Hepatocyte (in vitro differentiated cells and primary cell): ENCODE measurements around a stretch of chr2.

DNA sequence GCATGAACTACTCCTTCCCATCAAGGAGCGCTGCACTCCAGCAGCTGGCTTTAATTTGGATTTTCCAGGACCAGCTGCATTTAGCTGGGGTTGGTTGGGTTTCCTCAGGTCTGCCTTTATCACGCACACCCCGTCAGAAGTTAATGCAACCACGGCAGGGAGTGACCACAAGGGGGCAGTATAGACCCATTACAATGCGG is 40.0 kb downstream of the SLC4A1AP start:
- RAMPAGE, long total RNA, result no peak
- RRBS, result no CpG with 5 or more reads among the region's 5 CpGs

GRCh38 chr2:27736409-27737232 is 34.9 kb upstream of the MRPL33 start:
- RAMPAGE, long total RNA, result no peak
- RRBS, result no CpG with 5 or more reads among the region's 11 CpGs

DNA sequence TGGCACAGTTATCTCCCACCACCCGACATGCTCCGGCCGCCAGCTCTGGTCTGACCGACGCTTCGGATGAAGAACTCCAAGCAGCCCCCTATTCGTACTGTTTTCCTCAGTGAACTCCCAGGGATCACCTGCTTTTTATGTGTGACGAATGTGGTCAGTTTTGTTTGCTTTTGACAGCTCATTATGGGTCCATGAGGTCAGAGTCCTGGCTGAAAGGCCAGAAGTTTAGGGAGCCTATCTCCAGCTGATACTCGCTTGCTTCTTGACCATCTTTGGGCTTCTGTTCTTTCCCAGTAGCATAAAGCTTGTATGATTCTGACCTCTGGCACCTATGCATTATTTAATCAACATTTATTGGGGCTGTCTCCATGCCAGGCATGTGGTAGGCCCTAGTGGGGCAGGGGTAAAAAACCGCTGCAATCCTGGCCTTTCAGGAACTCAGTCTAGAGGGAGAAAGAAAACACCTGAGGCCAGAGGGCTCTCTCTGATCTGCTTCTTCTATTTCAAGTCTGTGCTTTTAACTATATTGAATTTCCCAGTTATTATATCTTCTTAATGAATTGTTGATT is 33.0 kb upstream of the MRPL33 start:
- RAMPAGE, long total RNA, result no peak
- RRBS, result no CpG with 5 or more reads among the region's 10 CpGs

DNA sequence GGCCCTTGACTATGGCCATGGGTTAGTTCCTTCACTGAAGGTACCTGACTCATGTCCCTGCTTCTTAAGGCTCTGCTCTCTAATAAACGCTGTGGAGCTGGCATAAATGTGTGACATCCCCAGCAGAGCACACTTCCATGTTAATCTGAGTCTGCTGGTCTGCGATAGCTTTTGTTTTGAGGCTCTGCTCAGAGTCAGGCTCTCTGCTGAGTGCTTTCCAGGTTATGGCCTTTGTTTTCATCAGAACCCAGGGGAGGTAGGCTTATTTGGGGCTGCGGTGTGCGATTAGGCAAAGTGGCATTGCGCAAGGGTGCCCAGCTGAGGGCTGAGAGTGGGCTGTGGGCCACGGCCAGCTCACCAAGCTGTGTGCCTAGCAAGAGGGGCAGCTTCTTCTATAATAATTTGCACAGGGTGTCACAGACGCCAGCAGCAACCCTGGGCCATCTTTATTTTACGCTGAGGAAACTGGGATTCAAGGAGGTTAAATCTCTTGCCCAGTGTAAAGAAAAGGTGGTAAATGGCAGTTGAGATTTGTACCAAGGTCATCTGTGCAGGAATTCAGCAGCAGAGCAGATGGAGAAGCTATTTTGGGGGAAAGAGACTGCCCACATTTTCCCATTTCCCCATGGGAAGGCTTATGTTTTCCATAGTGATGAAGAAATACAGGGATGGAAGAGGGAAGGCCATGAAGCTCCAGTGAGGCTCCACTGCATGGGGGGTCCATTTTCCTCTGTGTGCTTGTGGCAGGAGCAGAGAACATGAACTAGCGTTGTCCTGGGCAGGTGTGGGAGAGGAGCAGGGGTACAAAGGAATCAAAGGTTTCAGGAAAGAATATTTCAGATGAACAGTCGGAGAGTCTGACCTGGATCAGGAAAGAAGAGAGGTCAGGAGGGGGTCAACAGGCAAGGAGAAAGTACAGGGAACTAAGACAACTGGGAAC is 25.7 kb downstream of the MRPL33 start:
- RAMPAGE, long total RNA, result no peak
- RRBS, result no CpG with 5 or more reads among the region's 10 CpGs

- RAMPAGE, long total RNA, result no peak
- RRBS, result no CpG with 5 or more reads among the region's 9 CpGs
Observed at GRCh38 chr2:27802356-27802986, 31.0 kb downstream of the MRPL33 start.

DNA sequence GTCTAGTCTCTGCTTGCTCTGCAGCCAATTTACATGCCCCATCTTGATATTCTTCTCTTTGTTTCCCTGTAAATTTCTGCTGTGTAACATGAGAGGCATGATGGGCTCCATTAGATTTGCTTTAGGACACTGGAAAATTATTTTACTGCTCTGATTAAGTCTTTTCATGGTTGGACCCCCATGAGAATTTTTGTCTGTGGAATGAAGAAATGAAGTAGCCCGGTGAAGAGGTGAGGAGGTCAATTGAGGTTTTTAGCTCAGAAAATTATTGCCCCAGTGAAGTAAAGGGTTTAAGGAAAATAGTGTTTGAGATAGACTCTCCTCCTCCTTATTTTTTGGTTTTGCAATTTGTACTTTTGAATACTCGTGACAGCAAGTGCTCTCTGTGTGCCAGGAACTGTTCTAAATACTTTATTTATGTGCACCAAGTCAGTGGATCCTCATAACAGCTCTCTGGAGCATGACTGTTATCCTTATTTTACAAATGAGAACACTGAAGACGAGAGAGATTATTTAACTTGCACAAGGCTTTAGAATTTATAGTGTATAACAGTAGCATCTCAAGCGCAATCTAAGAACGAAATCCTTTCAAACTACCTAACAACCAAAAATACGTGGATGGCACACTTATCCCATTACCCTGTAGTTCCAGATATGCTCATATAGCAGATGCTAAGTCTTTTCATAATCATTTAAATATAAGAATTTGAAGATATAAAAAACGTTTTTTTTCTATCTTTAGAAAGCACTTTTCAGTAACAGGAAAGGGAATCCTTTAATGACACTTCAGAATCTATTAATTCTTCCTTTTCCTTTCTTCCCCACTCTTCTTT is 24.6 kb downstream of the BABAM2 start:
- RAMPAGE, long total RNA, result no peak
- RRBS, result no CpG with 5 or more reads among the region's 7 CpGs

- RAMPAGE, long total RNA, result no peak
- RRBS, result no CpG with 5 or more reads among the region's 2 CpGs
Observed at GRCh38 chr2:27954788-27955478, 64.4 kb downstream of the BABAM2 start.

DNA sequence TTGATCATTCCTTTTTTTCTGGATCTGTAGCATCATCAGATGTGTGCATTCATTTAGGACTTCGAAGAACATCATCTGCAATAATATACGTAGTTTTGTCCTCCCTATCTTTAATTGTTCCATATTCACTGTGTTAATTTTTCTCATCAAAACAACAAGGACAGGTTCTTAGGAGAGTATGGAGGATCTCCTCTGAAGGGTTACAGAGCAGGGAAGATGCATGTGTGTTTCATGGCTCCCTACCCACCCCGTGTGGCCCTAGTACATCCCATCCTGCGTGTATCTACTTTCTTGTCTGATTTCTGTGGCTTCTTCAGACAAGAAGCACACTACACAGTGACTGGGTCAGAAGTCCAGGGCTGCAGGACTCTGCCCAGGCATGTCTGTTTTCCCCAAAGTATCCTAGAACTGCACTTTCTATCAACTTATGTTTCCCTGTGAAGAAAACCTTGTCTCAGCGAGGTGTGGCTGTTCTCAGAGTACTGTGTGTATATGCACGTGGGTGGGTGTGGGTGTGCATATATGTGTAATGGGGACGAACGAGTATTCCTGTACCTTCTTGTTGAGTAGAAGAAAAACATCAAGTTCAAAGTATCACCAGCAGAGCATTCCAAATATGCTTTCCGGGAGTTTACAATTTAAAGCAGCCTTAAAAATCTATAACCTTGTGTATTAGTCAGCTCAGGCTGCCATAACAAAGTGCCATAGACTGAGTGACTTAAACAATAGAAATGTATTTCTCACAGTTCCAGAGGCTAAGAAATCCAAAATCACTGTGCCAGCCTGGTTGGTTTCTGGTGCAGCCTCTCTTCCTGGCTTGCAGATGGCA is 220.3 kb upstream of the FOSL2 start:
- RAMPAGE, long total RNA, result no peak
- RRBS, result no CpG with 5 or more reads among the region's 9 CpGs

- RAMPAGE, long total RNA, result no peak
- RRBS, result no CpG with 5 or more reads among the region's 1 CpG
Observed at GRCh38 chr2:28178263-28178804, 214.3 kb upstream of the FOSL2 start.

GRCh38 chr2:28280862-28281250 is 111.8 kb upstream of the FOSL2 start:
- RAMPAGE, long total RNA, result no peak
- RRBS, result no CpG with 5 or more reads among the region's 2 CpGs

DNA sequence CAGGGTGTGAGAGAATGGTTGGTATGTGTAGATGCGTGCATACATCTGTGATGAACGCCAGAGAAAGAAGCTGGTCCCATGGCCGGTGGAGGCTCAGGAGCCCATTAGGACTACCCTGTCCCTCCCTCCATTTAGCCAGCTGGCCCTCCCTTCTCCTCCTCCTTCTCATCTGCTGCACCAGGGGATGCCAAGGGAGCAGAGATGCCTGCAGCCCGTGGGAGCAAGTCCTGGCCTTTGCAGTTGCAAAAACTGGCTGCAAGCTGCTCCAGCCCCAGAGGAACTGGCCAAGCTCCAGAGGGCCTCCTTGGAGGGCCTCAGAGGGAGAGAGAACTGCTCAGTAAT is 65.6 kb upstream of the FOSL2 start:
- RAMPAGE, long total RNA, result no peak
- RRBS, result no CpG with 5 or more reads among the region's 4 CpGs

DNA sequence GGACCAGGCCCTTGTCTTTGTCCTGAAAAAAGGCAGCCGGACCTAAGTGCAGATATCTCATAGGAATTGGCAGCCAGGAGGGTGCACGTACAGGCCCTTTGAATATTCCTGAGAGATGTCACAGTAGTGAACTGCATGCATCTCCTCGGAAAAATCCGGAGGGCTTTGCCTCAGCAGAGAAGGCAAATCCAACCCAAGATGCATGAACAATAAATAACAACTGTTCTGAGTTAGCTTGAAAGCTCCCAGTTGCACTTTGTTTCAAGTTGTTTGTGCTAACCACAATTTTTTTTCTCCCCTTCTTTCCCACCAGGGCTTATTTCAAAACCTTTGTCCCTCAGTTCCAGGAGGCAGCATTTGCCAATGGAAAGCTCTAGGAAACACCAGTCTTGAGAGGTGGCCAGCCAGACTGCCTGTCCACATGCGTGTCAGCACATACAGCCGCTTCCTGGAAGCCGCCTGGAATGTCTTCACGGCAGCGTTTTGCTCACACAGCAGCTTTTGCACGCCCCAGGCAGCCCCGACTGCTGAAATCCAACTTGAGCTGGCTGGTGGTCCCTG is 54.4 kb upstream of the FOSL2 start:
- RAMPAGE, long total RNA, result no peak
- RRBS, result no CpG with 5 or more reads among the region's 11 CpGs

- RAMPAGE, long total RNA, result no peak
- RRBS, result no CpG with 5 or more reads among the region's 25 CpGs
Observed at GRCh38 chr2:28376945-28377683, 15.5 kb upstream of the FOSL2 start.

DNA sequence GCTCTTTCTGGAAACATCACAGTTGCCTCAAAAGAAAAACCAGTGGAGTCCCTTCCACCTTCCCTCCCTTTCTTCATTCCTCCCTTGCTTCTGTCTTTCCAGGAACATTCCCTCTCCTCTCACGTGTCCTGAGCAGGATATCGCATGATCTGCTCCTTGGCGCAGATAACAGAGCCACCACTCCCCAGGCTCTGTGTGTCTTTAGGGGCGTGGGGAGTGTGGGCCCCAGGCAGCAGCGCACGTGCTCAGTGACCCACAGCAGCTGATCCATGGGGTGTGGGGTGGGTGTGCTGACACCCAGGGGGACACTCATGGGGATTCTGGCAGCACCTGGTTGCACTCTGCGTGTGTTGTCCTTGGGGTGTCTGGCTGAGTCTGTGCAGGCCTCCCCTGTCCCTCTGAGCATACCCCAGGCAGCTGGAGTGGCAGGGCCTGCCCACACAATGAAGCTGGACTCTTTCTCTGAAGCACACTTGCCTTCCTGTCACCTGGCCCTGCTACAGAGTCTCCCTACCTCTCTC is 9.9 kb upstream of the FOSL2 start:
- RAMPAGE, long total RNA, result no peak
- RRBS, result no CpG with 5 or more reads among the region's 7 CpGs

GRCh38 chr2:28400448-28400974 is 7.9 kb downstream of the FOSL2 start:
- RAMPAGE, long total RNA, result no peak
- RRBS, result no CpG with 5 or more reads among the region's 7 CpGs

DNA sequence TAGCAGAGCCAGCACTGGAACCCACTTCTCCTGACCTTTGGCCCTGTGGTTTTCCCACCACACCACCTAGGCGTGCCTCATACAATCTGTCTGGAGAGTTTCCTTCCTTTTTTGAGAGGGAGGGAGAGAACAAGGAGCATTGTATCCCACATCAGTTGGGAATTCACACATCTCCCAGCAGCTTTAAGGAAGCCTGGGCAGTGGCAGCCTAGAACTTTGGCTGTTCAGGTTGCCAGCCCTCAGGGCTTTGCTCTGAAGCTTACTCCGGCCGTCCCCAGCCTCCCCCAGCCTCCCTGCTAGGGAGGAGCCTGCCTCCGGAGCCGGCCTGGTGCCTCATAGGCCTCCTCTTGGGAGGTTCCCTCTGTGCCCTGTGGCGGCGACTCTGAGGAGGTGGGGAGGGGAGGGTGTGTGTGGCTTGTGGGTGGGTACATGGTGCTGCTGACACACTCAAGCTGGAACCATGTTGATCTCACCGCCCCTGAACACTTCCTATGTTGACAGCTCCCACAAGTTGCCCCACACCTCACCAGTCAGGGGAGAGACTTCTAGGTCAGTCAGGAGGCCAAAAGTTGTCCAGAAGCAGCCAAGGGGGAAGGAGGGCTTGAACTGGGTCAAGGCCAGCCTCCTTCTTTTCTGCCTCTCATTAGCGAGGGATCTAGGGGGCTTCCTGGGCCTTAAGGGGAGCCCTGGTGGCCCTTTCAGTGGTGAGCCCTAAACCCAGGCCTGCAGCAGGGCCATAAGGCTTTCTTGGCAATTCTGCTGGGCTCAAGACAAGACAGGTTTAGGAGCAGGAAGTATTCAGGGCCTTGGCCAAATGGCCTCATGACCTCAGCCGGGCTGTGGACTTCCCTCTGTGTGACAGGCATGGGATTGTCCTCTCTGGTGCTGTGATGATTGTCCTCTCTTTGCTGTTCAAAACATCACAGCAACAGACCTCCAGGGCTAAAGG is 14.1 kb downstream of the FOSL2 start:
- RAMPAGE, long total RNA, result no peak
- RRBS, result 57% methylated on average over 3 of the region's 10 CpGs

- RAMPAGE, long total RNA, result no peak
- RRBS, result no CpG with 5 or more reads among the region's 22 CpGs
Observed at GRCh38 chr2:28437096-28437994, 44.7 kb downstream of the FOSL2 start.

- RAMPAGE, long total RNA, result no peak
- RRBS, result no CpG with 5 or more reads among the region's 5 CpGs
Observed at GRCh38 chr2:28508037-28508587, 12.3 kb downstream of the PLB1 start.

- RAMPAGE, long total RNA, result no peak
- RRBS, result no CpG with 5 or more reads among the region's 9 CpGs
Observed at GRCh38 chr2:28607896-28608729, 112.3 kb downstream of the PLB1 start.

DNA sequence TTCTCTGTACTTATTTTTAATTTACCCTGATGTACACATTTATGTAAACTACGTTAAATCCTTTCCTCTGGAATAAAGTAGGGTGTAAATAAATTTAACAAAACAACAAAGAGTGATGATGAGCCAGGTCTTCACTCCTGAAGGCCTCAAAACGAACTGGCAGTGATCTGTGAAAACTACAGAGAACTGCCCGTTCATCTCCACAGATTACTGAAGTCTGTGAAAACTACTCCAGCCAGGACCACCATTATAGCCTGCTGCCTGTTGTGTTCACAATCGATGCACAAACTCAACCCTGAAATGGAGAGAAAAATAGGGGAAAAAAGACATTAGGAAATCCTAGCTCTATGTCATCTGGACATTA is 1.6 kb upstream of the PPP1CB start:
- RAMPAGE, long total RNA, result no peak
- RRBS, result no CpG with 5 or more reads among the region's 4 CpGs